ENCODE data around the gene BOK.

DNA sequence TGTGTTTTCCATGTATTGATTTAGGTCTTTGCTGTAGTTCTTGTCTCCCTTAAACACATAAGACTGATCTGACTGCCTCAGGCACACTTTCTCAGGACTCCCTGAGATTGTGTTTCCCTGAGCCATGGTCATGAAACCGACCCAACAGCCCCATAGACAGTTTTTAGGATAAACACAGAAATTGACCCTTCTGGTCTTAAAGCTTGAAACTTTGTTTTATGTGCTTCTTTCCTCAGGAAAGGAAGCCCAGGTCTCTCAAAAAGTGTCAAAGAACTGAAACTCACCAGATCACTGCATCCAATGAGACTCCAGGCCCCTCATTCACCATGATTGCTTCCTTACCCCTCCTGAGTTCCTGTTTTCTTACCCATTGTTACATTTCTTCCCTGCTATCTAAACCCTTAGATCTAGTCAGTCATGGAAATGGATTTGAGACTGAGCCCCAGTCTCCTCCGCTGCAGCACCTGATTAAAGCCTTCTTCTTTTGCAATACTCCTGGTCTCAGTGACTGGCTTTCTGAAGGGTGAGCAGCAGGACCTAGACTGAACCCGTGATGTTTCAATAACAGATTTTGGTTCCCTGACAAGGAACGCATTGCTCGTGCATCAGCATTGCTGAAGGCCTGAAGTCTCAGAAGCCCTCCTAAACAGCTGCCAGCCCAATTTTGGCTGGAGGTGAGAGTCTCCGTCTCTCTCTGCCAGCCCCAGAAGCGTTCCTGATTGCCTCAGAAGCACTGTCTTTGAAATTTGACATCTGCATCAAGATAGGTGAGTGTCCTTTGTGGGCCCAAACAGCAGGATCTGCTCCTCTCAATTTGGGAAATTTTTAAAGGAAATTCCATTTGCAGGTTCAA lies 17.3 kb downstream of the ANKMY1 start:
- PRO-cap = no peak
- RAMPAGE, long total RNA, 3 experiments = no peak in any of the 3 experiments

DNA sequence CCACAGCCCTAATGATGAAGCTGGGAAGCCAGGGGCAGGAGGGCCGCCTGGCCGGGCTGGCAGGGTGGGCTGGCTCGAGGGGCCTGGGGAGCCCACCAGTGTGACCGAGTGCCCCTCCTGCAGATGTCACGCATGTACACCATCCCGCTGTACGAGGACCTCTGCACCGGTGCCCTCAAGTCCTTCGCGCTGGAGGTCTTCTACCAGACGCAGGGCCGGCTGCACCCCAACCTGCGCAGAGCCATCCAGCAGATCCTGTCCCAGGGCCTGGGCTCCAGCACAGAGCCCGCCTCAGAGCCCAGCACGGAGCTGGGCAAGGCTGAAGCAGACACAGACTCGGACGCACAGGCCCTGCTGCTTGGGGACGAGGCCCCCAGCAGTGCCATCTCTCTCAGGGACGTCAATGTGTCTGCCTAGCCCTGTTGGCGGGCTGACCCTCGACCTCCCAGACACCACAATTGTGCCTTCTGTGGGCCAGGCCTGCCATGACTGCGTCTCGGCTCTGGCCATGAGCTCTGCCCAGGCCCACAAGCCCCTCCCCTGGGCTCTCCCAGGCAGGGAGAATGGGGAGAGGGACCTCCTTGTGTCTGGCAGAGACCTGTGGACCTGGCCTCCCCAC lies 8.9 kb upstream of the CAPN10 start:
- PRO-cap = no peak
- RAMPAGE, long total RNA, 3 experiments = no peak in any of the 3 experiments

DNA sequence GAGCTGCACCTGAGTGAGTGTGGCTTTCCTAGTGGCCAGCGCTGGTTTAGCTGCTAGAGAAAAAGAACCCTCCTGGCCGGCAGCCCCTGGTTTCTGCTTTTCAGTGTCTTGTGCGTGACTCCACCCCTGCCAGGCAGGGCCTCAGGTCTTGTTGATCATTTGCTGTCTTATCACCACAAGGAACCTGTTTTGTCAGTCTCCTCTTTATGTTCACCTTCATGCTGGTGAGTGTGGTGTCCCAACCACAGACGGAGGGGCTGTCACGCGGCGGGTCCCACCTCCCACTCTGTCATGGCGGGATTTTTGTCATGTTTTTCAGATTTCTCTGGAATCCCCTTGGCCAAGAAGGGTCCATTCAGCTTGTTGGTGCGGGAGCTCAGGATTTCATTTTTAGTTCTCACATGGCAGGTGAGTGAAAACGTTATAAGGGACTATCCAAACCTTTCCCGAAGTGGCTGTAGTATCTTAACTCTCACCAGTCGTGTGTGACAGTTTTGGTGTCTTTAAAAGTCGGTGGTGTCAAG lies 3.5 kb upstream of the AQP12B start:
- PRO-cap = no peak
- RAMPAGE, long total RNA, 3 experiments = no peak in any of the 3 experiments

DNA sequence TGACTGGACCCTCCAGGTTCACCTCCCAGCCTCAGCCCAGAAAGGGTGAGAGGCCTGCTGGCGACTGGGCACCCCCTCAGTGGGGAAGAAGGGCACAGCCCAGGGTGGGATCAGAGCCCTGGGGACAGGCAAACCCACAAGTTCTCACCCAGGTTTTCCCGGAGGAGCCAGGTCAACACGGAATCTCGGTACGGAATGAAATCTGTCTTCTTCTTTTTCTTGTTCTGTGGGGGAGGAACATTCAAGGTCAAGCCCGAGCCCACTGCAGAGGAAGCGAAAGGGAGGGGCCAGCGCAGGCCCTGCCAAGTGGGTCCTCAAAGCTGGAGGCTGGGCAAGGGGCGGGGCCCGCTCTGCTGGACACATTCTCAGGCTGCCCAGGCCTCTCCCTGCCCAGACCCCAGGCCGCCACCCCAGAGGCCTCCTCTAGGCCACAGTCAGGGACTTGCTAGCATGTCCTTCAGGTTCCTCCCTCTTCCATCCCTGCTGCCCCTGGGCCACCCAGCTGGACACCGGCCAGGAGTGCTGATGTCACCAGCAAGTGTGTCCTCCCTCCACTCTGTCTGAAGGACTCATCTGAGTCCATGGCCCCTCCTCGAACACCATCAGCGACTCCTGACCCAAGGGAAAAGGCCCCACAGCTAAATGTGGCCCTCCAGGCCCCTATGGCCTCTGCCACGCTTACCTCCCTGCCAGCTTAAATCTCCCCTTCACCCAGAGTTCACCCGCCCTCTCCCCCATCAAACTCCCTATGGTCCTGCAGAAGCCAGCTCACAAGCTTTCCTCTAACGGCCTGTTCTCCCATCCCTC lies 44.1 kb downstream of the KIF1A start:
- PRO-cap = no peak
- RAMPAGE, long total RNA, 3 experiments = no peak in any of the 3 experiments

- PRO-cap = no peak
- RAMPAGE, long total RNA, 3 experiments = no peak in any of the 3 experiments
Measured at GRCh38 chr2:240869954-240870828, 1.6 kb downstream of the AGXT start.

DNA sequence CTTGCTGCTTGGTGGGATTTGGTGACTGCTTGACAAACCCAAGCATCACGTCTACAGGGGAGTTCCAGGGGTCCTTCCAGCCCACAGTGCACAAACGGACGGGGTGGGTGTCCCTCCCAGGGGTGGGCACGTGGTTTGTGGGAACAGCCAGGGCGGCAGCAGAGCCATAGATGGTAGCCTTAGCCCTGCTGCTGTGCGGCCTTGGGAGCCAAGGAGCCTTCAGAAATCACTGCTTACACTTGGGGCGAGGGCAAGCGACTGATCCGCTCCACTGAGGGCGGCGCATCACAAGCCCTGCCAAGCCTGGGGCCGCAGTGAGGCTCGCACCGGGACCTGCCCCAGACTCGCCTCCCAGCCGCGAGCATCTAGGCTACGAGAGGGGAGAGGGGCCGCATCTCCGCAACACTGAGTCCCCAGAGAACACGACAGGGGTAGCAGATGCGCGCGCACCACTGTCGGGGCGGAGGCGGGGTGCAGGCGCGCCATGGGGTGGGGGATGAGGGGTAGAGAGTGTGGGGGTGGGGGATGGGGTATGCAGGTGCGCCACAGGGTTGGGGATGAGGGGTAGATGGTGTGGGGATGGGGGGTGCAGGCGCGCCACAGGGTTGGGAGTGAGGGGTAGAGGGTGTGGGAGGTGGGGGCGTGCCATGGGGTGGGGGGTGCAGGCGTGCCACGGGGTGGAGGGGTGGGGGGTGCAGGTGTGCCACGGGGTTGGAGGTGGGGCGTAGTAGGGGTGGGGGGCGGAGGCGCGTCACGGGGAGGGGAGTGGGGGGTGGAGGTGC lies 37.0 kb downstream of the SNED1 start:
- PRO-cap = no peak
- RAMPAGE, long total RNA, 3 experiments = no peak in any of the 3 experiments

GRCh38 chr2:241036027-241036360 lies 37.6 kb downstream of the SNED1 start:
- PRO-cap = no peak
- RAMPAGE, long total RNA, 3 experiments = no peak in any of the 3 experiments

DNA sequence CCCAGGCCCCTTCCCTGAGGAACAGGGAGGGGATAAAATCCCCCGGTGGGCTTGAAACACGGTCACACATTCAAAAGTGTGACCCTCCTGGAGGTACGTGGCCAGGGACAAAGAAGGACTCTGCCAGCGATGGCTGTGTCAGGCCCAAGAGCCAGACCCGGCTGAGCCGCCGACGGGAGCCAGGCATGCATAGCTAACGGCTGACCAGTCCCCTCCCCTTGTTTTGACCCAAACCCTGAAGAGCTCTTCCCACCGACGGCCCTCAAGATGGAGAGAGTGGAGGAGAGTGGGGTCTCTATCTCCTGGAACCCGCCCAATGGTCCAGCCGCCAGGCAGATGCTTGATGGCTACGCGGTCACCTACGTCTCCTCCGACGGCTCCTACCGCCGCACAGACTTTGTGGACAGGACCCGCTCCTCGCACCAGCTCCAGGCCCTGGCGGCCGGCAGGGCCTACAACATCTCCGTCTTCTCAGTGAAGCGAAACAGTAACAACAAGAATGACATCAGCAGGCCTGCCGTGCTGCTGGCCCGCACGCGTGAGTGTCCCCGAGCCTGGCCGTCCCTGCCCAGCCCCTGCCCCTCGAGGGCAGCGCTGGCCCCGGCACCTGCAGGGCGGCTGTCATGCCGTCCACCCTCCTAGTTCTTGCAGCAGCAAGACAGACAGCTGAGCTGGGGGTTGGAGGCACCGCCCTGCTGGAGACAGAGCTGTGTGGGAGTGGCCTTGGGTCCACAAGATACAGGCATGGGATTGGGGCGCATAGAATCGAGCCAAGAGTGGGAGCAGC lies 36.8 kb downstream of the MTERF4 start:
- PRO-cap = no peak
- RAMPAGE, long total RNA, 3 experiments = no peak in any of the 3 experiments

DNA sequence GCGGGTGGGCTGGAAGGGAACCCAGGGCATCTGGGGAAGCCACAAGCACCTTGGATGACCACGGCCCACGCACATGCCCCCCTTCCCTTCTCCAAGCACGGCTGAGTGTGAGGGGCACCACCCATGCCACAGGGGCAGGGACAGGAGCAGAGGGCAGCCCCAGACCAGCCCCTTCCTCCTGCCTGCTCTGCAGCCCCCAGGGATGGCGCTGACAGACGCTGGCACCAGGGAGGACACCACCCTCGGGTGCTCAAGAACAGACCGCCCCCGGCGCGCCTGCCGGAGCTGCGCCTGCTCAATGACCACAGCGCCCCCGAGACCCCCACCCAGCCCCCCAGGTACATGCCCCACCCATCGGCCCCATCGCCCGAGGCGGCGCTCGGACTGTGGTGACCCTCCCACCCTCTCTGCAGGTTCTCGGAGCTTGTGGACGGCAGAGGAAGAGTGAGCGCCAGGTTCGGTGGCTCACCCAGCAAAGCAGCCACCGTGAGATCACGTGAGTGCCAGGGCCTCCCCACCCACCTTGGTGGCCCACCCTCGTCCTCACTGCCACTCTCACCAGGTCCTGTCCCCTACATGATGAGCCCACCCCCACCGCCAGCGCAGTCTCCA lies 30.6 kb downstream of the MTERF4 start:
- PRO-cap = no peak
- RAMPAGE, long total RNA, 3 experiments = no peak in any of the 3 experiments

- PRO-cap = no peak
- RAMPAGE, long total RNA, 3 experiments = no peak in any of the 3 experiments
Measured at GRCh38 chr2:241108152-241109006, 6.3 kb upstream of the MTERF4 start.

GRCh38 chr2:241491767-241492335 lies 16.5 kb downstream of the STK25 start:
- PRO-cap = no peak
- RAMPAGE, long total RNA, 3 experiments = no peak in any of the 3 experiments

GRCh38 chr2:241506629-241507192 lies 1.7 kb downstream of the STK25 start:
- PRO-cap = bidirectional peak, plus-strand start at chr2:241506699, minus-strand start at chr2:241506407; bidirectional peak, plus-strand start at chr2:241507070, minus-strand start at chr2:241506948
- RAMPAGE, long total RNA, 3 experiments = no peak in any of the 3 experiments

- PRO-cap = bidirectional peak, plus-strand start at chr2:241558745, minus-strand start at chr2:241558626
- RAMPAGE, long total RNA, 3 experiments = no peak in any of the 3 experiments
Measured at GRCh38 chr2:241558295-241559276, at the start of gene BOK. Gene BOK (plus strand): TSS chr2:241558745.

GRCh38 chr2:241636135-241636839 lies 671 bp downstream of the THAP4 start:
- PRO-cap = no peak
- RAMPAGE, long total RNA, 3 experiments = no peak in any of the 3 experiments

GRCh38 chr2:241670739-241671206 lies 15.8 kb downstream of the DTYMK start:
- PRO-cap = no peak
- RAMPAGE, long total RNA, 3 experiments = no peak in any of the 3 experiments

DNA sequence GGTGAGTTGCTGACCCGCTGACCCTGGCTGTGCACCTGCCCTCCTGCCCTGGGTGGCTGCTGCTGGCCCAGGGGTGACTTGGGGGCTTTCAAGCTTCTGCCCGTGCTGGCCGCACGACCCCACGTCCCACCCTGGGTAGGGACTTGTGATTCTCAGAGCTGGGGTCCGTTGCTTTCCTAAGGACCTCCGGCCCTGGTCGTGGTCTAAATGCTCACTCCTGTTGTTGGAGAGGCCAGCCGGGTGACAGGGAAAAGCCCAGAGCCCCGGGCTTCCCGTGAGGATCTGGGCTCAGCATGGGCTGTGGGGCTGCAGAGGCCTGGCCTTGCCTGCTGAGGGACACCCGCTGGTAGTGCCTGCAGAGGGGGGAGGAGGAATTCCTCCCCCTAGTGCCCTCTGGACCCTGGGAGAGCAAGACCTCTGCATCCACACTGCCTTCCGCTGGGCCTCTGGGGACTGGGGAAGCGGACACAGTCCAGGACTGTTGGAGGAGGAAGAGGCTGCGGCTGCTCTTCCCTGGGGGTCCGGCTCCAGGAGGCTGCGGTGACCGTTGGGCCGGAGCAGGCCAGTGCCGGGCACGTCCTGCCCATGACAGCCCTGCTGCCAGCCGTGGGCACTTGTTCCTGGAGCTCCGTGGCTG lies 6.2 kb upstream of the GAL3ST2 start:
- PRO-cap = no peak
- RAMPAGE, long total RNA, 3 experiments = no peak in any of the 3 experiments

GRCh38 chr2:241807997-241808381 lies 1.0 kb upstream of the NEU4 start:
- PRO-cap = no peak
- RAMPAGE, long total RNA, 3 experiments = no peak in any of the 3 experiments

DNA sequence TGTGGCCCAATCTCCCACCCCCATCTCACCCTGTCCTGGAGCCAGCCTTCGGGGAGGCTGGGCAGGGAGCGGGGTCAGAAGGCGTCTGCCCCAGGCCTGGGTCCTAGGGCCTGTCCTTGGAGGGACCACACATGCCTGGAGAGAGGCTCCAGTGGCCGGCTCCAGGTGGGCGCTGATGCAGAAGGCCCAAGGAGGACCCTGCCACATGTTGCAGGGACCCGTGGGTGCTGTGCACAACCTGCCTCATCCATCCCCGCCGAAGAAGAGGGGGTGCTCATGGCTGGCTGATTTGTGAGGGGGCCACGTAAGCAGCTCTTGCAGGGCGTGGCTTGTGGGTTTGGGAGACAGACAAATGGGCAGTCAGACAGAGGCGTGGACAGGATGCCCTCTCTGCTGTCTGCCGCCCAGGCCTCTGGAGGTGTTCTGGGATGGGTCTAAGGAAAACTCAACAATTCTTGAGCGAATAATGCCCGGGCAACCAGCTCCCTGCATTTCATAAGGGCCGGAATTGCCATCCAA lies 2.2 kb upstream of the RTP5 start:
- PRO-cap = no peak
- RAMPAGE, long total RNA, 3 experiments = no peak in any of the 3 experiments

GRCh38 chr2:241969049-241969631 lies 68.9 kb upstream of the FAM240C start:
- PRO-cap = no peak
- RAMPAGE, long total RNA, 3 experiments = no peak in any of the 3 experiments

DNA sequence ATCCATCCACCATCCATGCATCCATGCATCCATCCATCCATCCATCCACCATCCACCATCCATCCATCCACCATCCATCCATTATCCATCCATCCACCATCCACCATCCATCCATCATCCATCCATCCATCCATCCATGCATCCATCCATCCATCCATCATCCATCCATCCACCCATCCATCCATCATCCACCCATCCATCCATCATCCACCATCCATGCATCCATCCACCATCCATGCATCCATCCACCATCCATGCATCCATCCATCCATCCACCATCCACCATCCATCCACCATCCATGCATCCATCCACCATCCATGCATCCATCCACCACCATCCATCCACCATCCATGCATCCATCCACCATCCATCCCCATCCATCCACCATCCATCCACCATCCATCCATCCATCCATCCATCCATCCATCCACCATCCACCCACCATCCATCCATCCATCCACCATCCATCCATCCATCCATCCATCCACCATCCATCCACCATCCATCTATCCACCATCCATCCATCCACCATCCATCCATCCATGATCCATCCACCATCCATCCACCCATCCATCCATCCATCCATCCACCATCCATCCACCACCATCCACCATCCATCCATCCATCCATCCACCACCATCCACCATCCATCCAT lies 89.8 kb upstream of the FAM240C start:
- PRO-cap = no peak
- RAMPAGE, long total RNA, 3 experiments = no peak in any of the 3 experiments

All from gastrocnemius medialis (tissue), 3 donors.